HT1080 (cell line): ENCODE data around the genes GDAP1L1 and R3HDML.

GRCh38 chr20:41484199-41484736 lies 117.7 kb upstream of the EMILIN3 start:
RAMPAGE:
- cytosol, long total RNA, result no peak
- long total RNA, result no peak
- nucleus, long total RNA, result no peak

GRCh38 chr20:41557255-41557978 lies 60.8 kb downstream of the CHD6 start:
RAMPAGE:
- cytosol, long total RNA, result no peak
- long total RNA, result no peak
- nucleus, long total RNA, result no peak

GRCh38 chr20:41617257-41617899 lies 799 bp downstream of the CHD6 start:
RAMPAGE:
- cytosol, long total RNA, result no peak
- long total RNA, result no peak
- nucleus, long total RNA, result no peak

GRCh38 chr20:41696371-41697083 lies 78.3 kb upstream of the CHD6 start:
RAMPAGE:
- cytosol, long total RNA, result no peak
- long total RNA, result no peak
- nucleus, long total RNA, result no peak

DNA sequence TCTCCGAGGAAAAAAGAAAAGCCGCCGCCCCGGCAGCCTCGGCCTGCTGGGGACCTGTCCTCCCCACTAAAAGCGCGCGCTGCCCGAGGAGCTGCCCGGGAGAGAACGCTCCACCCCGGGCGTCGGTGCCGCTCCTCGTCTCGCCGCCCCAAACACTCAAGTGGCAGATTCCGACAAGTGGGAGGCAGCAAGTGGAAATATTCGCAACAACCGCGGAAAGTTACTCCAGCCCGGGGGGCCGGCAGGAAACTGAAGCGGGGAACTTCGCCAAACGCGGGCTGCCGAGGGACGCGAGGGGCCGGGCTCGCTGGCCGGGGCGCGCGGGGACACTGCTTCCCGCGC lies 578 bp downstream of the PTPRT start:
RAMPAGE:
- cytosol, long total RNA, result no peak
- long total RNA, result no peak
- nucleus, long total RNA, result no peak

RAMPAGE:
- cytosol, long total RNA, result no peak
- long total RNA, result no peak
- nucleus, long total RNA, result no peak
These were observed 8.3 kb downstream of the L3MBTL1 start for GRCh38 chr20:43515712-43516222.

RAMPAGE:
- cytosol, long total RNA, result no peak
- long total RNA, result no peak
- nucleus, long total RNA, result no peak
These were observed 64.7 kb upstream of the TOX2 start for GRCh38 chr20:43849758-43850449.

GRCh38 chr20:43863936-43864397 lies 50.7 kb upstream of the TOX2 start:
RAMPAGE:
- cytosol, long total RNA, result no peak
- long total RNA, result no peak
- nucleus, long total RNA, result no peak

DNA sequence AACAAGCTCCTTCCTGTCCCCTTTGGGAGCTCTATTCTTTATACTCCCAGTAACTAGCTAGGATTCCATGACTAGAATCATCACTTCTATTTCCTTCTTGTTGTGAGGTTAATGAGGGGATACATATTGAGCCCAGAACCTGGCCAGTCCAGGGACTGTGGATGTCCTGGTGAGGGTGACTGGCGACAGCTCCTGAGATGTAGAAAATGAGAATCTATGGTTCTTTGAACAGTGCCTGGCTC lies 21.9 kb upstream of the TOX2 start:
RAMPAGE:
- cytosol, long total RNA, result no peak
- long total RNA, result no peak
- nucleus, long total RNA, result no peak

DNA sequence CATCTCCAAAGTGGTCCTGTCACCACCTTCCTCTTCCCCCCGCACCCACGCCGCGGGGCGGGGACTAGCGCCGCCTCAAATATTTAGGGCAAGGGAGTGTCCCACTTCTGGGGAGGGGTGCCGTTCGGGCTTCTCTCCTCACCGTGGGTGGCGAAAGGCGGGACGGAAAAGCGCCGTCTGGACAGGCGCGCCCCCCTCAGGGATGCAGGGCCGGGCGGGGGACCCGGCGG lies 319 bp upstream of the TOX2 start:
RAMPAGE:
- cytosol, long total RNA, result no peak
- long total RNA, result no peak
- nucleus, long total RNA, result no peak

RAMPAGE:
- cytosol, long total RNA, result no peak
- long total RNA, result no peak
- nucleus, long total RNA, result no peak
These were observed 105.3 kb downstream of the TOX2 start for GRCh38 chr20:44019930-44020403.

DNA sequence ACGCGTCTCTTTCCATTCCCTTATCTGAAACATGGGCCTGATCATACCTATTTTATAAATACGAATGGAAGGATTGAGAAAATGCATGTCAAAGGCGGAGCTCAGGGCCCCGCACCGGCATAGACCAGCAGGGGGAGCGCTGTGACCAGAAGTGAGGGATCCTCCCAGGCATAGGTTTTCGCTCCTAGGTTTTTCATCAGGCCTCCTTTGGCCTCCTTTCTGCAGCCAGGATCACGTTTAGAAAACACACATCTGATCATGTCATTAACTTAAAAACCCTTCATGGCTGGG lies 70.3 kb downstream of the JPH2 start:
RAMPAGE:
- cytosol, long total RNA, result no peak
- long total RNA, result no peak
- nucleus, long total RNA, result no peak

RAMPAGE:
- cytosol, long total RNA, result no peak
- long total RNA, result no peak
- nucleus, long total RNA, result no peak
These were observed 33.4 kb downstream of the JPH2 start for GRCh38 chr20:44153447-44154114.

RAMPAGE:
- cytosol, long total RNA, result no peak
- long total RNA, result no peak
- nucleus, long total RNA, result no peak
These were observed at the start of gene GDAP1L1 for GRCh38 chr20:44246917-44247738. Gene GDAP1L1, plus strand, starts transcription at chr20:44247308.

DNA sequence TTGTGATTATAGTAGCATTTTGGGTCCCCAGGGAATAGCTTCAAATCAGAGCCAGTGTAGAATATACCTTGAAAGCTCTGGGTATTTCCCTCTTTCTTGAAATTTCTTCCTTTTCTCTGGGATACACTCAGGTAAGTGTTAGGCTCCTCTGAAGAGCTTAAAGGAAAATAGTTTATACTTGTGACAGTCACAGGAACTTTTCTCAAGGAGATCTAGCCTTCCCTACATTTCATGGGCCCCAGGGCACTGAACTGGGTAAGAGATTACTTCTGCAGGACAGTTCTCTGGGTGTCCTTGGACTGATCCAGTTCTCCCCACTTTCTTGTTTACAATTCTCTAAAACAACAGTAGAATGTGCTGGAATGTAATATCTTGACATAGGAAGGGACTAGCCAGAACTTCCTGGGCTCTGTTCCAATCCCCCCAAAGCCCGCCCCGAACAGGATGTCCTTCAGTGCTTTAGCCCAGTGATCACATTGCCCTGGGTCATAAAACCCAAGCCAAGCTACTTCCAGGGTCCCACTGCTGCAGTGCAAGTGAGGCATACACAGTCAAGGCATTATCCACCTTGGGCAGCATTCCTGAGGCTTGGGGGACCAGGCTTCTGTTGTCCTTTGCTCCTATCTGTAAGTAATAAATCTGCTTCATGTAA lies 23.8 kb downstream of the FITM2 start:
RAMPAGE:
- cytosol, long total RNA, result no peak
- long total RNA, result no peak
- nucleus, long total RNA, result no peak

DNA sequence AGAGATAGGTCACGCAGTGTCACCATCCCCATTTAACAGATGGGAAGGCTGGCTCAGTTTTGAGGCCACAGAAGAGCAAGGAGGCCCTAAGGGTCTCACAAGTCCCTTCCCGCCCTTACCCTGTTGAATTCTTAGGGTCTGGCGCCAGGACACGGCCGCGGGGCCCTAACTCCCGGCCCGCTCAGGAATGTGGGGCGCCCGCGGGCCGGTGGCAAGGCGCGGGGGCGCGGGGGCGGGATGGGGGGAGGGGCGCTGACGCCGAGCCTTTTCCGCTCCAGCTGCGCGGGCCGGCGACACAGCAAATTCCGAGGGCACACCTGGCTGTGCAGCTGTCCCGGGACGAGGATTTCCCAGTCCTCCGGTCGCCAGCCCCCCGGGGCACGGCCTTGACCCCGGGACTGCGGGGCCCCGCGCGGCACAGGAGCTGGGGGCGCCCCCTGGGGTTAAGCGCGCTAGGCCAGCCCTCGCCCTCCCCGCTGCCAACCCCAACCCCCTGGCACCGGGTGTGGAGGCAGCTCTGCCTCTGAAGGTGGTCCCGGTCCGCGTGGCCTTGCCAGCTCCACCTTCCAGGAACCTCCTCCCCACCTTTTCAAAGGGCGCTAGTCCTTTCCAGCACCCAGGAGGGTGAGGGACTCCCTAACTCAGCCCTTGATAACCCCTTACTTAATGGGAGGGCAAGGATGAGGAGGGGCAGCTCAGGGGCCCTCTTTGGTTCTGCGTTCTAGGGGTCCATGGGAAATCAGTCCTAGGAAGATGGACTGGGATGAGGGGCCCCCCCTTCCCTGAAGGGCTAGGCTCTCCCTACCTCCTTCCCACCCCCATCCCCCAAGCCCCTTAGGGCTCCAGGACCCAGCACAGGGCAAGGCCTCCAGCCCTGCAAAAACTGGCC lies 10.1 kb upstream of the R3HDML start:
RAMPAGE:
- cytosol, long total RNA, result no peak
- long total RNA, result no peak
- nucleus, long total RNA, result no peak

DNA sequence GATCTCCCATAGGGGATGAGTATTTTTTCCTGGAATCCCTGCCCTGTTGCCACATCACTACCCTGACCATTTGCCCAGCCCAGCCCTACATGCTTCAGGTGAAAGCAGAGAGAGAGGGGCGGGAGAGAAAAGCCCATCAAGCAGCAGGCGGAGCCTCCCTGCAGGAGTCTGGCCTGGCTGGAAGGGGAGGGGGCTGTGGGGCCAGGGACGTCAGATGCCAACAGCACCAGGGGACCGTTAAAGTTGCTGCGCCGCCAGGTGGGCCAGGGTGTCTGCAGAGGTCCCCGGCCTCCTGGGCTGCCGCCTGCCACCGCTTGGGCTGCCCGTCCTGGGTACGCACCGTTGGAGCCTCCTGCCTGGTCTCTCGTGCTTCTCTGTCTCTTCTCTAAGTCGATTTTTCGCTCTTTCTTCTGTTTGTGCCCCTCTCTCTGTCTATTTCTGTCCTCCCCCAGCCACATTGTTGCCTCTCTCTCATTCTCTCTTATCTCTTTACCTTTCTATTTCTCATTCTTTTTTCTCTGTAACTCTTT lies 694 bp upstream of the R3HDML start:
RAMPAGE:
- cytosol, long total RNA, result no peak
- long total RNA, result no peak
- nucleus, long total RNA, result no peak

DNA sequence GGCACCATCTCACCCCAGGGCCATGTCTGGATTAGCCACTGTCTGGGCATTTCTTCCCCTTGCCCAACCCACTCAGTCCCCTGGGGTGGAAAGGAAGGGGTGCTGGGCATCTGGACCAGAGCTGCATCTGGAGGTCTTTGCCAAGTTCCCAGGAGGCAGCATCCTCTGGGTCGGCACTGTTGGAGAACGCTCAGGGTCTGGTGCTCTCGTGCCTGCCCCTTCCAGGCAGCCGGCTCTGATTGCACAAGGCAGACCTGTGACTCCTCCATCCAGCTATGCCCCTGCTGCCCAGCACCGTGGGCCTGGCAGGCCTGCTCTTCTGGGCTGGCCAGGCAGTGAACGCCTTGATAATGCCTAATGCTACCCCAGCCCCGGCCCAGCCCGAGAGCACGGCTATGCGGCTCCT lies at the start of gene R3HDML:
Gene R3HDML, plus strand, starts transcription at position 161 of the 406 bp plus-strand sequence.
RAMPAGE:
- cytosol, long total RNA, result no peak
- long total RNA, result no peak
- nucleus, long total RNA, result no peak

RAMPAGE:
- cytosol, long total RNA, result no peak
- long total RNA, result no peak
- nucleus, long total RNA, result no peak
These were observed 45.4 kb downstream of the HNF4A start for GRCh38 chr20:44400674-44401450.

DNA sequence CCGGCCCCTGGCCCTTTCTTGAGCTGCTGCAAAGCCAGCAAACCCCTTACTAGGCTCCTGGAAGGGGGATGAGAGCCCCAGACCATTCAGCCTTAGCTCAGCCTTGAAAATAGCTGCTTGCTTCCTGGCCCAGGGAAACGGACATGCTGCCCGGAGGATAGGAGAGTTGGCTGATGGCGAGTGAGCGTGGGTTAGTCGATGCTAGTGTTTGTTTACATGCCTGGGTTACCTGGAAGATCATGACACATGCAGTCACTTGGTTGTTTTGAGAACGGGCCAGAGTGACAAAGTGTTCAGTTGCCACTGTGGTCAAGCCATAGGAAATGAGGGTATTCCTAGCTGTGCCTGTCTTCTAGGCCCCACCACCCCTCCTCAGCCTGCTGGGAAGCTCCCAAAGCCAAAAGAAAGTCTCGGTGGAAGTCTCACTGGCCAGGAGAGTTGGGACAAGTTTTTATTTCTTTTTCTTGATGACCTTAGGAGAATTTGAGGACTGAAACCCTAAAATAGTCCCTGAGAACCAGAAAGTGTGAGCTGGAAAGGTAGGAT lies 54.7 kb downstream of the HNF4A start:
RAMPAGE:
- cytosol, long total RNA, result no peak
- long total RNA, result no peak
- nucleus, long total RNA, result no peak